ENCODE measurements around a stretch of chr2.

DNA sequence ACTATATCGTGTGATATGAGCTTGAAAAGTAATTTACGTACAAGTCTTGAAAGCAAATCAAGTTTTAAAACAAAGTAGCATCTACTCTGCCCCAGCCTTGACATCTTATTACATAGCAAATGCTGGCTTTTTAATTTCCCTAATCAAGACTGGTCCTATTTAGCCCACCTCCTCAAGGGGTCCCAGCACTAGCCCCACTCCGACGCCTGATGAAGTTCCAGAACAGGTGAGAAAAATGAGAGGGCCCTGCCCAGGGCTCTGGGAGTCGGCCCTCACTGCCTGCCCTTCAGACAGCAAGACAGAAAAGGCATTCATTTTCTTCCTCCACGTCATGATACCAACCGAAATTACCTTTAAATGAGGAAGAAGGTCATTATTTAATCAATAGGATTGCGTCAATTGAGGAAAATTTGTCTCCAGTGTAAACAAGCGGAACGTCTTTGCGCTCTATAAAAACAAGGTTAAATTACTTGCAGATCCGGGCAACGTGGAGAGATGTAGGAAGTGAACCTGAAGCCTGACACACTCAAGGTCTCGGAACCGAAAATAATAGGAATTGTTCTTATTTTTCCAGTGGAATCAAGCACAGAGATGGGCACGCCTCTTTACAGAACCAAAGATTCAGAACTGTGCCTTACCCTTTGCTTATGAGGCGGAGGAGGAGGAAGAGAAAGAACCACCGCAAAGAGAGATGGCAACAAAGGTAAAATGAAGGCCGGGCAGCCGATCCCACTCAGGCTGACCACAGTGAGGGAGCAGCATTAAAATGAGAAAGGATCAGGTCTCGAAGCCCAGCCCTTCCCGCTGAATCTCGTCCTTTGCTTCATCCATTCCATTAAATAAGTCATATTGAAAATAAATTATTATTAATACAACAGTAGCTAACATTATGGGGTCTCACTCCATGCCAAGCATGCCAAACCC is 170.5 kb upstream of the PKDCC start:
- RRBS, result no CpG with 5 or more reads among the region's 23 CpGs

- RRBS, result no CpG with 5 or more reads among the region's 13 CpGs
Observed at GRCh38 chr2:41947571-41948245, 100.1 kb upstream of the PKDCC start.

GRCh38 chr2:42060649-42060955 is 12.8 kb downstream of the PKDCC start:
- RRBS, result no CpG with 5 or more reads among the region's 2 CpGs

DNA sequence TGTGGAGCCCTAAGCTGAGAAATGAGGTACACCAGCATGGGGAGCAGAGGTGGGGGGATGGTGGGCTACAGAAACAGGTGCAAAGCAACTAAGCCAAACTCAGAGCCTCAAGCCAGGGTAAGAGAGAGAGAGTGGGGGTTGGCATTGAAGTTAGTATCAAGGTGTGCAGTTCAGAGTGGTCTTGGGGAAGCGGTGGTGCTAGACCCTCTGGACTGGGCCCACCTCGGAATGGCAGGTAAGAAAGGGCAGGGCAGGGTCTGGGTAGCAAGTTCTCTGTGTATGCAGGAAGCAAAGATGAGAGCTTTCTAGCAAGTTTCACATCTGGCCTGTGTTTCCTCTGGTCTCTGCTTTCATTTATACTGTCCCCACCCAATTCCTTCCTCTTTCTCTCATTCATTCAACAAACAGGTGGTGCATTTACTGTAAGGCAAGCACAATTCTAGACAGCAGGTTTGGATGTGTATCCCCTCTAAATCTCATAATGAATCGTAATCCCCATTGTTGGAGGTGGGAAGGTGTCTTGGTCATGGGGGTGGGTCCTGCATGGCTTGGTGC is 51.6 kb downstream of the PKDCC start:
- RRBS, result no CpG with 5 or more reads among the region's 3 CpGs

GRCh38 chr2:42141167-42141598 is 28.0 kb upstream of the EML4 start:
- RRBS, result no CpG with 5 or more reads among the region's 6 CpGs

GRCh38 chr2:42196461-42197359 is 27.6 kb downstream of the EML4 start:
- RRBS, result no CpG with 5 or more reads among the region's 12 CpGs

- RRBS, result 5% methylated on average over 3 of the region's 20 CpGs
Observed at GRCh38 chr2:42569094-42569776, 803 bp downstream of the MTA3 start.

- RRBS, result no CpG with 5 or more reads among the region's 7 CpGs
Observed at GRCh38 chr2:42809015-42809524, 16.7 kb upstream of the HAAO start.

DNA sequence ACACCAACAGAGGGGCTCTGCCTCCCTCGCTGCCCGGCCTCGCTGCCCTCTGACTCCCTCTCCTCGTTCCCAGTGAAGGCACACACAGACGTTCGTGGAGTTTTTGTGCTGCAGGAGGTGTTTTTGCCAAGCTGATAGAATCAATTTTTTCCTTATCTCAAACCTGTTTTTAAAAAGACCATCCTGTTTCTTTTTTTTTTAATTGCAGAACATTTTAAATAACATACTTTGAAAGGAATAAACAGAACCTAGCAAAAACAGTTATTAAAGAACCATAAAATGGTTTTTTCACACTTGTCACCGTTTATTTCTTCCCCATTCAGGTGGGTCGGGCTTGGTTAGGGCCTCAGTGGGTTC is 71.5 kb upstream of the HAAO start:
- RRBS, result 98% methylated on average over 2 of the region's 8 CpGs

GRCh38 chr2:42924485-42925279 is 132.3 kb upstream of the HAAO start:
- RRBS, result no CpG with 5 or more reads among the region's 23 CpGs

GRCh38 chr2:42954278-42955015 is 162.1 kb upstream of the HAAO start:
- RRBS, result no CpG with 5 or more reads among the region's 13 CpGs

DNA sequence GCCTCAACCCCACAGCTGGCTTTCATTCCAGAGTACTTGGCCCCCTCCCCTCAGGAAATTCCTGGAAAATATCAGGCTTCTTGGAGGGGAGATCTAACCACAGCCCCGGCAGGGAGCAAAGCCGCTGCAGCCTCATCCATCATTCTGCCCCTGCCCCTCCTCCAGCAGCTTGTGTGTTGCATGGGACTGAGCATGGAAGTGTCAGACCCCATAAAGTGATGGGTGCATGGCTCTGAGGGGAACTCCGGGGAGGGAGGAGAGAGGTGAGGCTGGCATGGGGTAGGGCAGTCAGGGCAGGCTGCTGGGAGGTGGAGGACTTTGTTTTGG is 184.4 kb downstream of the ZFP36L2 start:
- RRBS, result no CpG with 5 or more reads among the region's 3 CpGs

DNA sequence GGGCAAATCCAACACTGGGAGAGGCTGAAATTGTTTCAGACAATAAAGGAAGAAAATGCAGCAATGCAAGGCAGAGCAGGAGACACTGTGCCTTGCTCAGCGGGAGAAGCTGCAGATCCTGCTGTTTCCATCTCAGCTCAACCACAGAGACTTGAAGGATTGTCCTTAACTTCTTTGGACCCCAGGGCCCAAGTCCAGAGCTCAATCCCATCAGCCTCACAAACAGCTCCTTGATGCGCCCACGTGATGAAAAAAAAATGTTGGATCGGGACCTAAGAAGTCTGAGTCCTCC is 175.7 kb downstream of the ZFP36L2 start:
- RRBS, result no CpG with 5 or more reads among the region's 4 CpGs

GRCh38 chr2:43067702-43068478 is 158.5 kb downstream of the ZFP36L2 start:
- RRBS, result 93% methylated on average over 27 of the region's 57 CpGs

- RRBS, result no CpG with 5 or more reads among the region's 10 CpGs
Observed at GRCh38 chr2:43084534-43085130, 141.8 kb downstream of the ZFP36L2 start.

GRCh38 chr2:43134363-43134968 is 91.9 kb downstream of the ZFP36L2 start:
- RRBS, result no CpG with 5 or more reads among the region's 20 CpGs

- RRBS, result no CpG with 5 or more reads among the region's 9 CpGs
Observed at GRCh38 chr2:43169866-43170255, 56.5 kb downstream of the ZFP36L2 start.

DNA sequence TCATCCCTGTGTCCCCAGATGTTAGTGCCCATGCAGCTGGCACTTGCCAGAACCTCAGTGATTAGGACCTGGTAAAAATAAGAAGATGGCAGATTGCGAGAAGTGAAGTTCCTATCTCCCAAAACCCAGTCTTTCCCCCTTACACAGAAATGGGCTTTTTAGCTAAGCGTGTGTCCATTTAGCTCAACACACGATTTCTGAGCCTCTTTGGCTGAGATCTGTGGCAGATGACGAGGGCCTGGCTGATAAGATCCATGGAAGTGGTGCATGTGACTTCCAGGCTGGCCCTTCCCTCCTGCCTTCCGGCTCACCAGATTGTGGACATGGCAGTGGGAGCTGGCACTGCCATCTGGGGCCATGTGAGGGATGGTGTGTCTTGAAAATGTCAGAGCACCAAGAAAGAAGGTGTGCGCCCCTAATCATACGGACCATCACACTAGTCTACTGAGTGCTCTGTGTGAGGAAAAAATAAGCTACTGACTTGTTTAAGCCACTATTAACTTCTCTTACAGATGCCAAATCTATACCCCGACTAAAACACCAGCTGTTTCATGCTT is 41.0 kb upstream of the ZFP36L2 start:
- RRBS, result no CpG with 5 or more reads among the region's 8 CpGs

GRCh38 chr2:43707175-43707800 is 31.1 kb upstream of the C1GALT1C1L start:
- RRBS, result no CpG with 5 or more reads among the region's 7 CpGs

Data from HCT116 (cell line).